Aorta (tissue), 1 donor: ENCODE results near the gene KCTD4.

- PRO-cap = no peak
These were observed 183.8 kb upstream of the TSC22D1 start for GRCh38 chr13:44759930-44760348.

- PRO-cap = no peak
These were observed 134.8 kb downstream of the NUFIP1 start for GRCh38 chr13:44854286-44855028.

GRCh38 chr13:44870418-44871183 is 118.7 kb downstream of the NUFIP1 start:
- PRO-cap = no peak

DNA sequence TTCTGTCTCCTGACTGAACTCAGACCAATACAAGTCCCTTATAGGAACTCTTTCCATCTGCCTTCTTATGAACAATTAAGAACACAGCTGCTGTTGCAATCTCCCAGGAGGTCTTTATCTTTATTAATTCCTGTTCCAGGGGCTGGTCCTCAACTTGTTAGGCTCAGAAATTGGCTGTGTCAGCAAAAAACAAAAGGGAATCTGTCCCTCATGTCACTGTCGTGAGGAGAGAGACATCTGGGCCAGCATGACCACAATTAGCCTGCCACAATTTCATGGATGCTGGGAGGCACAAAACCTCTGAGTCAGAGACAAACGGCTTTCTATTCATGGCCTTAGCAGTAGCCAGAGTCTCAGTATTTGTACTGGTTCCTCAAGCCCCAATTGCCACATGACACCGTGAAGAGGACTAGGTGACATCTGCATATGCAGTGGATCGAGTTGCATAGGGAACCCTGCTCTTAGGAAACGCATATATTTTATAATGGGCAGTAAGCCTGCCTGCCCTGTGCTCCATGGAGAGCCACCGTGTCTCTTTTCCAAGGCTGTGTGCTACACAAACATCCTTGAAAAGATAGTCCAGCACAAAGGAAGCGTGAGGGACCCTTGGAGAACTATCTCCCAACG is 58.1 kb downstream of the NUFIP1 start:
- PRO-cap = no peak

DNA sequence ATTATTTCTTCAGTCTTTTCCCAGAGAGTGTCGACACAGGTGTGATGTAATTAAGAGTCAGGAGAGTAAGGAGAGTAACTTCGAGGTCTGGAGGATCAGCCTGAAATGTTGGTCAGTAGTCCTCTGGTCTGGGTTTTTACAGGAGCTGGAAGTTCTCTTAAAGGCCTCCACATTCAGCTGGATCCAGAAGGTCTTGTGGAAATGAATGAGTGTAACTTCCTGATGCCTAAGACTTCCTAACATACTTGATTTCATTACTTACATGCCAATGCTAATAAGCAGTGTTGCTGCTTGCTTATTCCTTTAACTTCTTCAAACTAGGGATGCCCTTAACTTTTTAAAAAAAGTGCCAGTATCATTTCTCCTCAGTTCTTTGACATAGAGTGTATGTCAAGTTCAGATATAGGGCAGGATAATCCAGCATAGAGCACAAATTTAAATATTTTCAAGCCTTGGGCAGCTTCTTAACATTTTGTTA is at the start of gene KCTD4:
TSS of gene KCTD4 (minus strand) at position 207 of the 478 bp plus-strand sequence.
- PRO-cap = no peak

- PRO-cap = no peak
These were observed 45.5 kb downstream of the TPT1 start for GRCh38 chr13:45295373-45295920.

- PRO-cap = no peak
These were observed 5.9 kb downstream of the TPT1 start for GRCh38 chr13:45334769-45335714.

- PRO-cap = no peak
These were observed 27.1 kb upstream of the TPT1 start for GRCh38 chr13:45367991-45368490.

DNA sequence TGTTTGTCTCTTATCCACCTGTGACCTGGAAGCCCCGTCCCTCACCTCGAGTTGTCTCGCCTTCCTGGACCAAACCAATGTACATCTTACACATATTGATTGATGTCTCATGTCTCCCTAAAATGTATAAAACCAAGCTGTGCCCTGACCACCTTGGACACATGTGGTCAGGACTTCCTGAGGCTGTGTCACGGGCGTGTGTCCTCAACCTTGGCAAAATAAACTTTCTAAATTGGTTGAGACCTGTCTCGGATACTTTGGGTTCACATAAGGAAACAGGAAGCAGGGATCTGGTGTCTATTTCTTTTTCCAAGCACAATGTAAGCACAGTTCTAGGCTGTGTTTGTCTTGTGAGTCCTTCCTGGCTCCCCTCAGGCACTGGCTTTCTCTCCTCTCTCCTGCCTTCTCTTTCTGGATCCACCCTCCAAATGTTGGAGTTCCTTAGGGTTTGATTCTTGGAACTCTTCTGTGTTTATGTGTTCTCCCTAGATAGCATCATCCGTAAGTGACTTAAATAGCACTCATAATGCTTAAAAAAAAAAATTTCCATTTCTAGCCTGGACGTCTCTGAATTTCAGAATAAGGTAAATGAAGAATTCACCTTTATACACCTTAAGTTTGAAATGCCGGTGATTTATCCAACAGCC is 27.6 kb upstream of the TPT1 start:
- PRO-cap = no peak

GRCh38 chr13:45412162-45412641 is 6.0 kb downstream of the SLC25A30 start:
- PRO-cap = no peak

GRCh38 chr13:45432884-45433966 is 15.1 kb upstream of the SLC25A30 start:
- PRO-cap = no peak

DNA sequence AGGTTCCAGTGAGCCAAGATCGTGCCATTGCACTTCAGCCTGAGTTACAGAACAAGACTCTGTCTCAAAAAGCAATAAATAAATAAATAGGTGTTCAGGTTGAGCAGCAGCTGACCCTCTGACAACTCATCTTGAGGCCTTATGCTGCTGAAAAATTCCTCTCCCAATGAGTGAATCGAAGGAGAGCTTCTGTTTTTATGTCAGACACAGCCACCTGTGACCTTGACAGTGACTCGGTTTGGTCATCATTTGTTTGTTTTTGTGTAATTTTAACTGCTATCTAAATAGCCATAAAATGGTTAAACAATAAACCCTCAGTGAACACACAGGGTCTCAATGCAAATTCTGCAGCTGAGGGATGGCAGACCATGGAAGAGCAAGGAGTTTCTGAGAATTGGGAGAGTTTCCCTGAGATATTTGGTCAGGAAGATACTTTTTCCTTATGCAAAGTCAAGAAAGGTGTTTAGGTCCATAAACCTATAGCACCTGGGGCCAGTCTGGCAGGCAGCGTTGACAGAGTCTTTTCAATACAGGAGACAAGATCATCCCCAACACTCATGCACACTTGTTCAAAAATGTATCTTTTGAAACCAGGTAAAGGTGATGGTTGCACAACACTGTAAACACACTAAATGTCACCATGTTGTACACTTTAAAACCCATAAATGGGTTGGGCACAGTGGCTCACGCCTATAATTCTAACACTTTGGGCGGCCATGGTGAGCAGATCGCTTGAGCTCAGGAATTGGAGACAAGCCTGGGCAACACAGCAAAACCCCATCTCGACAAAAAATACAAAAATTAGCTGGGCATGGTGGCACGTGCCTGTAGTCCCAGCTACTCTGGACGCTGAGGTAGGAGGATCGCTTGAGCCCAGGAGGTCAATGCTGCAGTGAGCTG is 16.6 kb upstream of the SLC25A30 start:
- PRO-cap = no peak

GRCh38 chr13:45466084-45466815 is 1.5 kb downstream of the COG3 start:
- PRO-cap = no peak

- PRO-cap = no peak
These were observed 32.6 kb upstream of the CBY2 start for GRCh38 chr13:45669455-45669970.

GRCh38 chr13:46150059-46150724 is 31.8 kb downstream of the LCP1 start:
- PRO-cap = no peak

DNA sequence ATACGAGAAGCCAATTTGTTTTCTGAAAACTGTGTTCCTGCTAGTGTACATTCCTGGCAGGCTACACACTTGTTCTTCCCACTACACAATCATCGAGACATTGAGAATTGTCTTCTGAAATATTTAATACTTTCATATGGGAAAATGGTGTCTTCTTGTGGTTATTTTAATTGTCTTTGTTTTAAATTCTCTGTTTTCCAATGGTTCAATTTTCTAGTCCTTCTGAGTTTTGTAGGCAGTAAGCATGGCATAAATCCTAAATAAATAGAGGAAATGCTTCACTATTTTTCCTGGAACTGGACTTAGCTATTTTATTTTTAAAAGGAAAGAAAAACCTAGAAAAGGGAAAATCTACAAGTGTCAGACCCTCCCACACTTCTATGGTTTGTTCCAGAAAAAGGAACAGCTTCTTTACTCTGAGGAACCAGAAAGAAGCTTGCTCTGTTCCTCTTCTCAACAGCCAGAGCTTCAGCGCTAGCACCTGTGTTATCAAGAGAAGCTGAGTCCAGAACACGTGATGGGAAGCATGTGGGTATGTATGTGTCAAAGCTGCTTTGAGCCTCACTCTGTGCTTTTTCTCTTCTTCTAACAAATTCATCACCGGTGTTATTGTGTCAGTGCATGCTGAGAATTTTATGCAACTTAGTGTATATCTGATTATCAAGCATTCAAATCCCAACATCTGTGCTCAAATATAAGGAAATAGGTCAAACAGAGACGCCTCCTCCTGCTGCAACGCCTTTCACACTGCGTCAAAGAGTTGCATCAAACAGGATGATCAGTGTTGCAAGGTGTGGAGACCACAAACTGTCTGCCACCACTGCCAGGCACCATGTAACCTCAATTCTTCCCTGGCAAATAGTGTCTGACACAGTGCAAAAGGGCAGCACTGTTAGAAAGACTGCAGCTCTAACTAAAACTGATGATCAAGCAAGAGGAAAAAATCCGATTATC is 83.7 kb downstream of the LRRC63 start:
- PRO-cap = no peak

DNA sequence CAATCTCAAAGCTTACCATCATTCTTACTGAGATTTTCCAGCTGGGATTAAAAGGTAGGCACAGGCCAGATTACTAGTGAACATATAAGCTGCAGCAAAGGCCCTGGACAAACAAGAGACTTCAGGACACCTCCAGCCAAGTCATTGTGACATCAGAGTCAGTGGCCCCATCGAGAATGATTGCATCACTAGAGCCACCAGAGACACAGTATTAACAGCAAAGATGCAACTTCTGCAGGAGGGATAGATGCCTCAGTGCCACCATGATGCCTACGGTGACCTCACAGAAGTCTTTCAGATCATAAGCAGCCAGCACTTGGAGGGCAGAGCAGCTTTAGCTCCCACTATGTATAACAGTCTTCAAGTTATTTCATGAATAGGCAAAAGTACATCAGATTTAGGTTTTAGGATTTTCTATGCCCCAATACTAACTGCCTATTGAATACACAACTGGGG is 8.6 kb downstream of the RUBCNL start:
- PRO-cap = no peak

- PRO-cap = no peak
These were observed 1.4 kb downstream of the RUBCNL start for GRCh38 chr13:46385584-46386167.

DNA sequence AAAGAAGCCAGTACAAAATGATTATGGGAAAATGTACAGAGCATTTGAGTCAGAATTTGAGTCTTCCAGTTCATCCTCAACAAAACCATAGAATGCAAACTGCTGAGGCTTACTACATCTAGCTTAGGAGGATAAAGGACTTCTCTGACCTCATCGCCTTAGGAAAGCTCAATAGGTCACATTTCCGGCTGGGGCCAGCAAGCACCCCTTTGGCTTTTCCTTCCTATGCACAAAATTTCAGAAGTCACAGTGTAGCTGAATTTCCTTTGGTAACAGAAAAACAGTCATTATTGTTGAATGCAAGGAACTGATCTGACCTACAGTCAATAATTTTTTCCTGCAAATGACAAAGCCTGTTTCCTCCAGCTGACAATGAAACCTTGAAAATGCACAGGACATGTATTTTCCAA is 32.8 kb upstream of the LRCH1 start:
- PRO-cap = no peak

DNA sequence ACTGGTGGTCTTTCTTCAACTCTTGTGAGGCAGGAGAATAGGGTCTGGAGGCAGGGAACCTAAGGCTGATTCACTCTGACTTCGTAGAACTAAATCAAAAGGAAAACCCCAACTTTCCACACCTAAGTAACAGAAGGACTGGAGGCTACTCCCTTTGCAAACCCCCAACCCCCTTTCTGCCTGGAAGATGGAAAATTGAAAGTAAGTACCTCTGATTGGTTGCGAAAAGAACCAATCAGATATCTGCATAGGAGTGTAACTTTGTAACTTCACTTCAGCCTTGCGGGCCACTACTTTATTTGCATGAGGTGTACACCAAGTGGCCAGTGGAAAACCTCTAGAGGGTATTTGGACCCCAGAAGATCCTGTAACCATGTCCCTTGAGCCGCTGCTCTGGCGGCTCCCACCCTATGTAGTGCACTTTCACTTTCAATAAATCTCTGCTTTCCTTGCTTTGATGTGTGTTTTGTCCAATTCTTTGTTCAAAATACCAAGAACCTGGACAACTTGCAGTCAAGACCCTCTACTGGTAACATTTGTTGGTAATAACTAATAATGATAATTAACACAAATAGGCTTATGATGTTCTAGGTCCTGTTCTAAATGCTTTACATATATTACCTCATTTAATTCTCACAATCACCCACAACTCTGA is 165.2 kb downstream of the SUCLA2 start:
- PRO-cap = no peak